Metastatic Liver Carcinoma in the Adrenal Gland (tissue), 2 donors: ENCODE measurements around a stretch of chr21.

GRCh38 chr21:31865886-31866430, 6.9 kb upstream of the HUNK start:
- PRO-cap, 2 experiments = no peak in any of the 2 experiments

GRCh38 chr21:31908936-31909503, 36.2 kb downstream of the HUNK start:
- PRO-cap, 2 experiments = no peak in any of the 2 experiments

DNA sequence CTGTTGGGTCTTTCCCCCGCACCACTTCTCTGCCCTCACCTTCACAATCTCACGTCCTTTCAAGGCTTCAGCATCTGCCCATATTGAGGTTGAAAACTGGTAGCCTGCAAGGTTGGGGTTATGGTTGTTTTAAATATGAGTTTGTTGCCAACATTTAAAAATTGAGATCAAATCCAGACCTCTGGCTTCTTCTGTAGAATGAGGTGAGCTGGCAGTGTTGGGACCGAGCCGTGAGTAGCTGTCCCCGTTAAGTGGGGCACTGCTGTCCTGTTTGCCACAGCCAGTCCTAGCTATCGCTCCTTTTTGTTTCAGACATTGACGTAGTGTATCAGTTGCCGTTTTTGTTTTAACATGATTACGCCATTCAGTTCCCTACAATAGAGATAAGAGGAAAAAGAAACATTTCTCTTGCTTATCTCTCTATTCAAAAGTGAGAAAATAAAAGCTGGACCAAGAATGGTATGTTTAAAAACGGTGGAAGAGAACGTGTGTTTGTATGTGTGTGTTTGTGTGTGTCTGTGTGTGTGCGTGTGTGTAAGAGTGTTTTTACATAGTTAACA, 65.5 kb downstream of the HUNK start:
- PRO-cap, 2 experiments = no peak in any of the 2 experiments

- PRO-cap, 2 experiments = no peak in any of the 2 experiments
These were observed 595 bp upstream of the MRAP start for GRCh38 chr21:32298055-32298464.

- PRO-cap, 2 experiments = peak in 1 of 2 experiments; most common plus-strand start chr21:32412417 (in 1); most common minus-strand start chr21:32412373 (in 1)
These were observed 383 bp upstream of the EVA1C start for GRCh38 chr21:32412104-32412542.

- PRO-cap, 2 experiments = no peak in any of the 2 experiments
These were observed 28.5 kb downstream of the EVA1C start for GRCh38 chr21:32440935-32441551.

DNA sequence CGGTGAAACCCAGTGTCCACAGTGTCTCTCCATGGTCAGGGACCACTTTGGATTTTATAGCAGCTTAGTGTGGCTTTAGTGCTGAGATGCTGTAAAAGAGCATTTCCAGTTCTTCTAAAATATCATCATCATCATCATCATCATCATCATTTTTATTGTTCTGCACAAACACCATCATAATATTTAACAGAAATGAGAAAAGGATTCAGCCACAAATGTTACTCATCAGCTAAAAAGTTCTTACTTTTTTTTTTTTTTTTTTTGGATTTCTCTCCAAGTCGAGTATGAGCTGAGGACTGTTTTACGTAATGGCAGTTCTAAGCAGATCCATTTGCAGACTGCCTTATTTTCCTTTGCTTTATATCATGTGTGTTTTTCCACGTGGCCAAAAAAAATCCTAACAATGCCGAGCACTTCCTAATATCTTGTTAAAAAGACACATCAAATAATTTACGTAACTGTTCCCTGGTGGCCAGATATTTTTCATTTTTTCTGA, 62.8 kb downstream of the EVA1C start:
- PRO-cap, 2 experiments = no peak in any of the 2 experiments

- PRO-cap, 2 experiments = no peak in any of the 2 experiments
These were observed 77.2 kb downstream of the TCP10L start for GRCh38 chr21:32508077-32508507.

GRCh38 chr21:32520891-32522095, 64.0 kb downstream of the TCP10L start:
- PRO-cap, 2 experiments = no peak in any of the 2 experiments

DNA sequence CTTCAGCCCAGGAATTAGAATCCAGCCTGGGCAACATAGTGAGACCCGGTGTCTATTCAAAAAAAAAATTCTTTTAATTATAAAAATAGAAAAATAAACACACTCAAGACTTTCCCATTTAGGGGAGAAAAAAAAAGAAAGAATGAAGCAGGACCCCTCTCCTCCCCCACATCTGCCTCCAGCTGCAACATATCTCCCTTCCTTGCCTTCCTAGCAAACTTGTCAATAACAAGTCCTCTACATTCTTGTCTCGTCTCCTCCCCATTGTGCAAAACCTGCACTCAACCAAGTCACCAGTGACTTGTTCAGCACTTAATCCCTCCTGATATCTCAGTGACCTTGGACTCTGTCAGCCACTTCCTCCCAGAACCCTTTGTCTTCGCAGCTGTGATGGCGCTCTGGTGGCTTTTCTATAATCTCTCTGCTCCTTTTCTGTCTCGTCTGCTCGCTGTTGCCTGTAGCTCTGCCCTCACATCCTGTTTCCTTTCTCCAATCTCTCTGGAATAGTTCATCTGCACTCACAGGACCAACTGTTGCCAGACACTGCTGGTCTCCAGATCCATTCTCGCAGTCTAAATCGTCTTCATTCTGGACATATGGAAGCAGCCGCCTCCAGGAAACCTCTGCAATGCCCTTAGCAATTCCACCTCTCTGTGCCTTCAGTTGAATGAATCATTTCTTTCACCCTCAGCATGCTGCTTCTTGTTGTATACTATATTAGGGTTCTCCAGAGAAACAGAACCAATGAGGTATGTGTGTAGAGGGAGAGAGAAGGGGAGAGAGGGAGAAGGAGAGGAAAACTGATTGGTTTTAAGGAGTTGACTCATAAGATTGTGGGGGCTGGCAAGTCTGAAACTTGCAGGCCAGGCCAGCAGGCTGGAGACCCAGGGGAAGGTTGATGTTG, 17.5 kb upstream of the IFNAR2 start:
- PRO-cap, 2 experiments = no peak in any of the 2 experiments

- PRO-cap, 2 experiments = no peak in any of the 2 experiments
These were observed 15.3 kb upstream of the IL10RB start for GRCh38 chr21:33250753-33251355.

DNA sequence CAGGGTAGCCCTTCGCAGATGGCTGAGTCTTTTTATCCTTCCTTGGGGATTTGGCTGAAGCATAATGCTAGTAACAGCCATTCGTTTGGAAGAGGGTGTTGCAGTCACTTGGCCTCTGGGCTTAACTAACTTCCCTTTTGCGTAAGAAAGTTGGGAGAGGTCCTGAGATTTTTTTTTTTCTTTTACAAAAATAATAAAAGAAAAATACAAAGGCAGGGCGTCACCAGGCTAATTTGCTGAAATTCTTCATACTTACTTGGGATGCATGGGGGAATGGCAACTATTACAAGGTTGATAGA, 1.8 kb downstream of the IFNAR1 start:
- PRO-cap, 2 experiments = no peak in any of the 2 experiments

GRCh38 chr21:33451703-33452113, 28.1 kb downstream of the TMEM50B start:
- PRO-cap, 2 experiments = no peak in any of the 2 experiments

DNA sequence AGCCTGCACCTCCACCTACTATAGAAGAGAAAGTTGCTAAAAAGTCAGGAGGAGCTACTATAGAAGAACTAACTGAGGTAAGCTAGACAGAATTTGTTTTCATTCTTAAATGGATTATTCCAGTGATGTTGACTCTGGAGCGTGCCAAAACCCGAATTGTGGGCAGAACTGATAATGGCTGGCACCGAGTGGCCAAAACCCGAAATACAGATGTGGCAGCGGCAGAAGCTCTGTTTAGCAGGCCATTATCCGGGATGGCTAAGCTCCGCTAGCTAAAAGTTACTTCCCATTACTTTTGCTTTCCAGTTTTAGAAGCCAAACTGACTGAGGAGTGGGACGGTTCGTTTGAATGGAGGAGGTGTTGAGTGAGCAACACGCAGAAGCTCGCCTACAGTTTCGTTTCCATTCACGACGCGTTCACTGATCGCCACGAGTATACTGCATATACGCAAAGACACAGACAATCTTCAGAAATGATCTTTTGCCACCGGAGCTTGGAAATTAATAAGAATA, 14.5 kb downstream of the SON start:
- PRO-cap, 2 experiments = no peak in any of the 2 experiments

- PRO-cap, 2 experiments = no peak in any of the 2 experiments
These were observed 119.4 kb downstream of the ITSN1 start for GRCh38 chr21:33761625-33762122.

GRCh38 chr21:33902334-33903522, 12.9 kb downstream of the ATP5PO start:
- PRO-cap, 2 experiments = no peak in any of the 2 experiments

- PRO-cap, 2 experiments = no peak in any of the 2 experiments
These were observed 23.2 kb downstream of the MRPS6 start for GRCh38 chr21:34096309-34097309.

DNA sequence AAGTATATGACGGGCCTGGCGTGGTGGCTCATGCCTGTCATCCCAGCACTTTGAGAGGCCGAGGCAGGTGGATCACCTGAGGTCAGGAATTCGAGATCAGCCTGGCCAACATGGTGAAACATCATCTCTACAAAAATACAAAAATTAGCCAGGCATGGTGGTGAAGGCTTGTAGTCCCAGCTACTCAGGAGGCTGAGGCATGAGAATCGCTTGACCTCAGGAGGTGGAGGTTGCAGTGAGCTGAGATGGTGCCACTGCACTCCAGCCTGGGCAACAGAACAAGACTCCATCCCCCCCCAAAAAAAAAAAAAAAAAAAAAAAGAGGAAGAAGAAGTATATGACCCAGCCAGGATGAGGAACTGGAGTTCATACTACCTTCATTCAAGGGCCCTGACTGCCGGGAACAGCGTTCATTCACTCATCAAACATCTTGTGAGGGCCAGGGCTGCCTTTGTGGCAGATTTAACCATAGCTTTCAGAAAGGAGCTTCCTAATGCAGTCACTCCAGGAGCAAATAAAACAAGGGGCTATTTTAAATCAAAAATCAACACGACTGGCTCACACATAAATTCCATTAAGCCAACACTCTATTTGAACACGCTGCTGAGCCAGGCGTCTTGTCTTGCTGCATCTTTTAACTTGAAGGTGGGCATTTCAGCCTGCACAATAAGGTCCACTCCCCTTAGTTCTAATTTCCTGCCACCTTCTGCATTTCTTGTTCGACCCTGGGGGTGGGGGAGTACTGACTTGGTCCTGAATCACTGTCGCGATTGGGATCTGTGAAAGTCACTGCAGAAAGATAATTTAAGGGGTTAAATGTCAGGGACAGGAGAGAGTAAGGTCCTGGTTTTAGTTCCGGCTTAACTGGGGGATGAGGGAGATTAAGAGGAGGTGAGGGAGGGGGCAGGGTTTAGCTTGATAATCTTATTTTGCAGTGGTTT, 127.7 kb downstream of the MRPS6 start:
- PRO-cap, 2 experiments = no peak in any of the 2 experiments

DNA sequence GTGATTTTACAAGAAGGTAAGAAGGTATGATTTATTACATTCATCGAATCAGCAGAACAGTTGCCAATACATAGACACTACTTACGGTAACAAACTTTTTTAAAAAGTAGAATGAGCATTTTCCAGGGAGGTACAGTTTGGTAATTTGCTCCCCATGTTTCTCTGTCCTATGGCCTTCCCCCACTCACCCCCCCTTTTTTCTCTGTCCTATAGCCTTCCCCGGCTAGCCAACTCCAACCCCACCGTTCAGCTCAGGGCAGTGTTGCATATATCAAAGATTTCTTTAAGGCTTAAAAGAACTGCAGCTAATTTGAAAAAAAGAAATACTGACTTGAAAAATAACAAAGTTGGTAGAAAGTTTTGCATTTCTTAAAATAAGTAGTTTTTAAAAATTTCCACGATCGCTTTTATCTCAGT, 12.2 kb upstream of the KCNE1 start:
- PRO-cap, 2 experiments = no peak in any of the 2 experiments

GRCh38 chr21:34542911-34543204, 30.8 kb upstream of the KCNE1 start:
- PRO-cap, 2 experiments = no peak in any of the 2 experiments